Bronchus (tissue), 1 donor: ENCODE data around the gene ACCSL.

- PRO-cap: no peak
Observed at GRCh38 chr11:37451812-37452483, 853.9 kb upstream of the RAG2 start.

GRCh38 chr11:40099284-40099843 lies 1360.1 kb downstream of the LRRC4C start:
- PRO-cap: no peak

DNA sequence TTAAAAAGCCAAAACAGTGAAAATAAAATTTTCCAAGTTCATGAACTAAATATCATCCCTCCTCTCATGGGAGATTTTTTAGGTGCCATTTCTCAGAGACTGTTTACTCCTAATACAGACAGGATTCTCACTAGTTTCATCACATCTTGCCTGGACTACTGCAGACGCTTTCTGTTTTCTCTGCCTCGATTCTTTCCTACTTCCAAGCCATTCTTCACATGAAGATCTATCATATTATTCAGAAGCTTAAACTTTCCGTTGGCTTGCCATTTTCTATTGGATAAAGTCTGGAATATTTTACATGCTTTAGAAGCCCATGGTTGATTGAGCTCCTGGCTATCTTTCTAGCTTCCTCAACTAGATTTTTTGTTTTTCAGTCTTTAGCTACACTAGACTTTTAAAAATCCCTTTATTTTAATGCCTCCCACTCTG lies 1226.8 kb downstream of the LRRC4C start:
- PRO-cap: no peak

DNA sequence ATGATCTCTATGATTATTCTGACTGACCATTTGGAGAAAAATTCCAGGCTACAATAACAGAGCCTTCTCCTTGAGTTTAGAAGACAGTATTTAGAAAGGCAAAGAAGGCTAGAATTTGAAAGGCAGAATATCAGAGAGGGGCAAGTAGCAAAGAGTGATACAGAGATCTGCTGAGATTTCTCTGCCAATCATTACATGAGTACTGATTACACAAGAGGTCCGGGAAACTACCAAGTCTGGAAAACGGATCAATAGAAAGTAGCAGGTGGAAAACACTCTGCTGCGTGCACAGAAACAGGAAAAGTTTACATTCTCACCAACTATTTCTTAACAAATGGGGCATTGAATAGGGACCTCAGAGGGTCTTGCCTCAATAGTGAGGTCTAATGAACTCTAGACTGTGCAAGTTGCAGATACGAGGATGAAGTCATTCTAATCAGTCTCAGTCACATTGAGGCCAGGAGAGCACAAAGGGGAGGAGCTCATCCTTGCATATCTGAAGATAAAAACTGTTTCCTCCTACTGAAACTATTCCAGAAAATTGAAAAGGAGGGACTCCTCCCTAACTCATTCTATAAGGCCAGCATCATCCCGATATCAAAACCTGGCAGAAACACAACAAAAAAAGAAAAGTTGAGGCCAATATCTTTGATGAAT lies 1099.2 kb downstream of the LRRC4C start:
- PRO-cap: no peak

GRCh38 chr11:42874705-42875218 lies 437.0 kb upstream of the API5 start:
- PRO-cap: no peak

- PRO-cap: no peak
Observed at GRCh38 chr11:43312279-43312893, 590 bp downstream of the API5 start.

GRCh38 chr11:43357855-43358677 lies 654 bp upstream of the TTC17 start:
- PRO-cap: no peak

GRCh38 chr11:43946978-43947697 lies 4.7 kb downstream of the C11orf96 start:
- PRO-cap: no peak

- PRO-cap: bidirectional peak, plus-strand start at chr11:43985367, minus-strand start at chr11:43985167
Observed at GRCh38 chr11:43984658-43985577, 42.5 kb downstream of the C11orf96 start.

DNA sequence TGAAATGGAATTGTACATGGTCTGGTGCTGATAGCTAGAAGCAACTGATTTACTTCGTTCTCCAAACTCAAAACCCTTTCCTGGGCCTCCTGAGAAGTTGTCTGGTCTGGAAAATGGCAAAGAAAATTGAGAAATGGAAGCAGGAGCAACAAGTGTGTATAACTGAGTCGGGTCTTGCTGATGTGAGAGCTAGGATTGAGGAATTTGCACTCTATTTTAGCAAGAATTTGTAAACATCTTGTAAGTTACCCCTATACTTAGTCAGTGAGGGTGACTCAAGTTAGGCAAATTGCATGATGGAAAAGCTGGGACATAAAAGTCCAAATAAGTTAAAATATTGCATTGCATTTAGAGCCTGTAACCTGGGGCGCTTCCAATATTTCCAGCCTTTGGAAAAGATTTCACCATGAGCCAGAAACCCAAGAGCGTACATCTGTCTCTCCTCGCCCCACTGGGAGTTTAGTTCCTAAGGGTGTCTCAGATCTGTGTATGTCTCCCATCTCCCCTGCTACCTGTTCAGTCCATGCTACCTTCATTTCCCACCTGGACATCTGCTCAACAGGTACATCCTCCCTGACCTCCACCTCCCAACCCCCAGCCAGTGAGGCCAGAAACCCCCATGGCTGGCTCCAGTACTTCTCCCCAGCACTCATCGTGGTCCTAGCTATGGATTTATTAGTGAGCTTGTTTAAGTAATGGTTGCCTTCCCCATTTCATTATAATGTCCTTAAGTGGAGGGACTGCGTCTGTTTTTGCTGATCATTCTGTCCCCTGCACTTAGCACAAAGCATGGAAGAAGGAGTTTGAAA lies 36.9 kb upstream of the ACCSL start:
- PRO-cap: no peak

DNA sequence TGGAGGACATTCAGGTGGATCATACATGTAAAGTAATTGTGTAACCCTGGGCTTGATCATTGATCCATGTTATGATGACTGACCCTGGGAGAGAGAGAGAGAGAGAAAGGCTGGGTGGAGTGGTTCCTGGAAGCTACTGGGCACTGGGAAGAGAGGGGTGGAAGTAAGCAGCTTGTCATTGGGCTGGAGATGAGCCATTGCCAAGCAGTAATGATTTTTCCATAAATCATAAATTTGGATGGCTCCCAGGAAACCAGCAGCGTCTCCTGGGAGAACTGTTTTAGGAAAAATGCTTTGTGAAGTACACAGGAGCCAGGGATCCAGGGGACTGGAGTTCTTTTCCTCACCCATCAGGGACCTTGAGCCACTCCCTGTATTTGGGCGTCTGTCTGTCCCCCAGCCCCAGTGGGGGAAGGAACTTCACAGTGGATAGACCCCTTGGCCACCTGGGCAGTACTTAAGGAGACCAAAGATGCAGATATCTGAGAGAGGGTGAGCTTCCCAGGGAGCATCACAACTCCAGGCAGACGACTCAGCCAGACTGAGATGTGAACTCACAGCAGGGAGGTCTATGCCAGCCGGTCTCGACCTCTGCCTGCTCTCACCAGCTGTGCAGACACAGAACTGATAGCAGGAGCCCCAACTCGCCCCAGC lies 29.9 kb upstream of the ACCSL start:
- PRO-cap: no peak

- PRO-cap: no peak
Observed at GRCh38 chr11:44029985-44031031, 17.5 kb upstream of the ACCSL start.

DNA sequence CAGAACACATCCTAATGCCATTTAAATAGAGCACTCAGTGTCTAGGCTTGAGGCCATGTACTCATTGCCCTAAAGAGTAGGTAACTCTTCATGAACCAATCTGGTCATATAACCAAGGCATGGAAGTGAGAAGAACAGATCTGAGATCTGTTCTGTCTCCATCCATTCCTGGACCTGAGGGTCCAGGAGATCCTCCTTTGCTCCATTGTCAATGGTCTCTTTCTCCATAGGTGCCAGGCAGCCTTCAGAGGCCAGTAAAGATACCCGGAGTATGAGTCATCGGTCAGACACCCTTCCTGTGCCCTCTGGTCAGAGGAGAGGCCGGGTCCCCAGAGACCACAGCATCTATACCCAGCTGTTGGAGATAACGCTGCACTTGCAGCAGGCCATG lies at the start of gene ACCSL:
Gene ACCSL, plus strand, starts transcription at position 216 of the 391 bp plus-strand sequence.
- PRO-cap: no peak

DNA sequence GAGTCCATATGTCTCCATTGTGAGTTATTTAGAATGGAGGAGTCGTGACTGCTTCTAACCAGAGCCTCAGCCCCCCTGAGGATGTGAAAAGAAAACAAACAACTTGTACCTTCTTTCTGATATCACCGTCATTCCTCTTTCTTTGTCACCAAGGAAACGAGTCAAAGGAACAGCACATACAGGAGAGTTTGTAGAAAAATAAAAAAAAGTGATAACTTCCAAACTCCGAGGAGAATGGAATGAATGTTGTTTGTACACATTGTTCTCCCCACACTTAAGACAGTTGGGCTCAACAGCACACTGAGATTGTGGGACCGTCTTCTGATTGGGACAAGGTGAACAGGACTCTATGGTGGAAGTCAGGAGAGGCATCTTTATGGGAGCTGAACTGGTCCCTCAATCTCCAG lies 11.5 kb upstream of the EXT2 start:
- PRO-cap: no peak

DNA sequence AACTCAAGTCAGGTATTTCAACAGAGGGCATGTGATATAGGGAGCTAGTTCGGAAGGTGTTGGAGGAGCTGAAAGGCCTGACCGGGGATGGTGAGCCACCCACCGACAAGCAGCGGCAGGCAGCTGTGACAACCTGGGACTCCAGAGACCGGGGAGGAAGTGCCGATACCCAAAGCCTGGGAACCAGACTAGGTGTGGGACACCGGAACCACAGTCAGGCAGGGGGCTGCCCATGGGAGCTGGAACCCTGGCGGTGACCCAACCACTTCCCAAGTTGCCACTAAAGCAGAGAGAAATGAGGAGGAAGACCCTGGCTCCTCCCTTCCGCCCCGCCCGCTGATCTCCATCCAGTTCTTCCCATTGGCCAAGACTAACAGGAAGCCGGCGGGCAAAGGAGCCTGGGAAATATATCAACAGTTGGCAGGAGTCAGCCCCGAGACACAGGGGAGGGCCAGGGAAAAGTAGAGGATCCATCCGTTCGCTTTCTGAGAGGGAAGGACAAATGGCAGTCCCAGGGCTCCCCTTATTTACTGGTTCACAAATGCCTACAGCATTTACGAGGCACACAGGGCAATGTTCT lies 39.6 kb upstream of the CD82 start:
- PRO-cap: no peak

GRCh38 chr11:44538473-44538851 lies 27.0 kb upstream of the CD82 start:
- PRO-cap: no peak

DNA sequence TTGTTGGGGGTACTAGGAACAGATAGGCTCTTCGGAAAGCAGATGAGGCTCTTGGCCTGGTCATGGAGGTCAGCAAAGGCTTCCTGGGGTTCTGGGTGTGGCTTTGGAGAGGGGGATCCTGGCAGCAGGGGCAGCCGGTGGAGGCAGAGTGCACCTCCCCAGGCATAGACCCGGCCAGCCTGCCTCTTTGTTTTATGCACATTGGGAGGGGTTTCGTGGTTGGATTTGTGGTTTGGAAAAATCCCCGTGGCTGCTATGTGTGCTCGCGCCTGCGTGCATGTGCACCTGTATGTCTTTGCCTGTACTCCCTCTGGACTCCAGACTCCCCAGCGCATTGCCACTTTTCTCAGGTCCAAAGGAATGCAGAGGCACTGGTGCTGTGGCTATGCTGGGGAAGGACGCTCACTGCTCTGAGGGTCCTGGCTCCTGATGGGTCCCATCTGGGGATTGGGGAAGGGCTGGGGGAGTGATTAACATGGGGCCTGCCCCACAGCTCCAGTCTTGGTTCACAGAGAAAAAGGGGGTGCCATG lies 31.5 kb downstream of the CD82 start:
- PRO-cap: no peak

GRCh38 chr11:44634144-44635119 lies 69.0 kb downstream of the CD82 start:
- PRO-cap: no peak

- PRO-cap: no peak
Observed at GRCh38 chr11:44731957-44732552, 5.3 kb downstream of the TSPAN18 start.

GRCh38 chr11:44824229-44824888 lies 97.6 kb downstream of the TSPAN18 start:
- PRO-cap: no peak